Colon Carcinoma Metastatic in the Lung (tissue), 2 donors: ENCODE measurements around the genes INAFM2, SPINT1 and NDUFAF1.

DNA sequence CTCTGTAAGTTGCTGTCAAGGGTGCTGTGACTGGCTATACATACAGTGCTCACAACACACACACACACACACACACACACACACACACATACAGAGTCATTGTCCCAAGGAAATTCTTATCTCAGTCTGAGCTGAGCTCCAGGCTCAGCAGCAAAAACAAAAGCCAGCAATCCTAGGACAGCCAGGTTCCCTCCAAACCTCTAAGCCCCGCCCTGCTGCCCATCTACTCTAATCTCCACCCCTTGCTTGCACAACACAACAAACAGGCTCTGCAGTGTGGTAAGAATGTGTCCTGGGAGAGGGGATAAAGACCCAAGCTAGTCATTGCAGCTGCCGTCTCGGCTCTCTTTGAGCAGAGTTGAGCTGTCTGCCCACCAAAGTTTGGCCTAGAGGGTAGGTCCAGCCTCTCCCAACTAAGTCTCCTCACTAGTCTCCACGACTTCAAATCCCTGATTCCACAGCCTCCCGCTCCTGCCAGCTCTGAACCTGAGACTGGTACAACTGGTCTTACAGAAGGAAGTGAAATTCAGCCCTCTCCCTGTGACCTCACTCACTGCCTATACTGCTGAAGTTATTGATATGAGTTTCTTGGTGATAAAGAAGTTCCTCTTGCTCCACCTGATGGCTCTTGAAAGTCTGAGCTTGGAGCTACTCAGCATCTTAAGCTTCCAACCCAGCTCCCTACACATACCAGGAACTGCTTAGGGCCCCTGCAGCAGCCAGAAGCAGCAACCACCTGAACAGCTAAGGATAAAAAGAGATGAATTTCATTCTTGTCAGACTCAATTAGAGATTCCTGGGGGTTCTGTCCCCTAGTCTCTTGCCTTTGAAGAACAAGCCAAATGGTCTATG is 2.0 kb downstream of the BMF start:
- PRO-cap, 2 experiments, result peak in 2 of 2 experiments; most common plus-strand start position 287 of the sequence (in 1); most common minus-strand start position 488 of the sequence (in 2)

DNA sequence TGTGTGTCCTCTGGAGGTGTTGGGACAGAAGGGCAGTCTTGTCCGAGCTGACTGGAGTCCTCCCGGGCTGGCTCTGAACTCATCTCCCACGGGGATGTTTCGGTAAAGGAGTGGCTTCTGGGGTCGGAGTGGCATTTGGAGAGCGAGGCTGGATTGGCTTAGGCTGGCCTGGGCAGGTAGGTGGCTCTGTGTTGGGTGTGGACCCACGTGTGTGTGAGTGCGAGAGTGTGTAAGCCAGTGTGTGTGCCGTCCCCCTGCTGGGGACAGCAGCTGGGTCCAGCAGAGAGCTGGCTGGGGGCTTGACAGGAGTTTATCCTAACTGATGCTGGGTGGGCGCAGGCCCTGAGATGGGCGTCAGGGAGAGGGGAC is 748 bp downstream of the PAK6 start:
- PRO-cap, 2 experiments, result no peak in any of the 2 experiments

DNA sequence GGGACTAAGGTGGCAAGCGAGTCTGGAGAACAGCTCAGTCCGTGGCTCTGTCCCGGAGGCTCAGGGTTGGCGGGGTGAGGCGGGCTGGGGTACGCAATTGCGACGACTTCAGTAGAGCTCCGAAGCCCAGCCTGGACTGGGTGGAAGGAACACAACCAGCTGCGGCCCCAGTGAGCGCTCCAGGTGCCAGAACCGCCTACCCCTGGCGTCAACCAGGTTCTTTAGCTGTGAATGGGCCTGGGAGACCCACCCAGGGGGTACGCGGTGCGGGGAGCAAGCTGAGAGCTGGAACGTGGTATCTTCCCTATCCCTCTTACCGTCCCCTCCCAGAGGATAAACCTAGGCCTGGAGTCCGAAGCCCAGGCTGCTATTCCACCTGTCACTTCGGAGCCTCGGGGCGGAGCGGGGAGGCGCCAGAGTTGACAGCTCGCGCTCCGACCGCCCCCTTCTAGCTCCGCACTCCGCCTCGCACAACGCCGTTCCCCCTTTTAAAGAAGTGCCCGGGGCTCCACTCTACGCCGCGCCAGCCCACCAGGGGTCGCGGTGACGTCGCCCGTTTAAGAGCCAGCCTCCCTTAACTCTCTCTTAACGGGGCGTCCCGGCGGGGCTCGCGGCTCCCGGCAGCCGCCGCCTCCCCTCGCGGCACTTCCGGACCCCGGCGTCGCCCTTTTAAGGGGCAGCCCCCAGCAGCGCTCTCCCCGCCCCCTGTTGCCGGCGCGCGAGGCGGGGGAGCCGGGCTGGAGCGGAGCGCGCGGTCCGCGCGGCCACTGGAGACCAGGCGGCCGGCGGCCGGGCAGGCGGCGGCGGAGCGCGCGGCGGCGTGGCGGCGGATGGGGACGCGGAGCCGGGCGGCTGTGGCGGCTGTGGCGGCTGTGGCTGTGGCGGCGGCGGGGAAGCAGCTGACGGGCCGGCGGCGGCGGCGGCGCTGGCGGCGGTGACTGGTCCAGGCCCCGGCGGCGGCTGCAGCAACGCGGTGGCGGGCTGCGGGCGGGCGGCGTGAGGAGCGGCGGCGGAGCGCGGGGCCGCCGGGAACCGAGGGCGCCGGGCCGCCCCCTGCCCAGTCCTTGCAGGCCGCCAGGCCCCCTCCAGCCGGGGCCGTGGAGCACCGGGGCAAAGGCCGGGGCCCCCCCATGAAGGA is at the start of gene INAFM2:
Gene INAFM2, plus strand, starts transcription at position 767 of the 1,138 bp plus-strand sequence.
- PRO-cap, 2 experiments, result peak in 2 of 2 experiments; most common plus-strand start position 745 of the sequence (in 1); most common minus-strand start position 458 of the sequence (in 1)

GRCh38 chr15:40348995-40349912 is 1.6 kb upstream of the PHGR1 start:
- PRO-cap, 2 experiments, result no peak in any of the 2 experiments

DNA sequence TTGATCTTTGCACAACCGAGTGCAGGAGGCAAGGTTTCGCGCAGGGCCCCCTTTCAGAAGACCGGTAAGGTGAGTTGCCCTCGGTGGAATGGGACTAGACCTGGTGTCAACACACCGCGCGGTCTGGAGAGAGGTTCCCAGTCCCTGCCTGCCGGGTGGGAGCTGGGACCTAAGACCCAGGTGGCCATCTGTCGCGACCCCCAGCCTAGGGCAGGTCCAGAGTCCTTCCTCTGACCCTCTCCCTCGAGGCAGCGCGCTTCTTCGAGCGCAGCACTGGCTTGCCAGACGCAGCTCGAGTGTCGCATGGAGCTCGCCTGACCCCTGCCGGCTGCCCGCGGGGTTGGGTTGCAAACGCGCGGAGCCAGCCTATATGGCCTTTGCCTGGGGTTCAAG is 16.2 kb downstream of the IVD start:
- PRO-cap, 2 experiments, result no peak in any of the 2 experiments

- PRO-cap, 2 experiments, result no peak in any of the 2 experiments
Measured at GRCh38 chr15:40755938-40756114, 772 bp upstream of the RMDN3 start.

DNA sequence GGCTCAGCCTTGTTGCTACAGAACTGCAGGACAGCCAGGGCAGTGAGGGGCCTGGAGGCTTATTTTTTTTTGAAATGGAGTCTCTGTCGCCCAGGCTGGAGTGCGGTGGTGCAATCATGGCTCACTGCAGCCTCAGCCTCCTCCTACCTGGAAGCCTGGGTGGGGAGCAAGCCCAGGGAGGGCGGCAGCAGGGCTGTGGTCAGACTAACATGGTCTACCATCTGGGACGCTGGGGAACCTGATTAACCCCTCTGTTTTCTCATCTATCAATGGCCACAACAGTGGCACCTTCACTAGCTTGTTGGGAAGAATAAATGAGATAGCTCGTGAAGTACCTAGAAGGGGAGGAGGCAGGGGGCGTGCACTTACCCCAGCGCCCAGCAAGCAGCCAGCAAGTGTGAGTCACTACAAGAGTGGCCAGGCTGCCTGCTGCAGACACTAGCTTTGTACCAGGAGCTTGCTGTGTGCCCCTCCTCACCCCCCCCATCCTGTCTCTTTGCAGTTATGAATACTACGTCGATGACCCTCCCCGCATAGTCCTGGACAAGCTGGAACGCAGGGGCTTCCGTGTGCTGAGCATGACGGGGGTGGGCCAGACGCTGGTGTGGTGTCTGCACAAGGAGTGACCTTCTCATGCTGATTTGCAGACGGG is 2.9 kb upstream of the C15orf62 start:
- PRO-cap, 2 experiments, result no peak in any of the 2 experiments

DNA sequence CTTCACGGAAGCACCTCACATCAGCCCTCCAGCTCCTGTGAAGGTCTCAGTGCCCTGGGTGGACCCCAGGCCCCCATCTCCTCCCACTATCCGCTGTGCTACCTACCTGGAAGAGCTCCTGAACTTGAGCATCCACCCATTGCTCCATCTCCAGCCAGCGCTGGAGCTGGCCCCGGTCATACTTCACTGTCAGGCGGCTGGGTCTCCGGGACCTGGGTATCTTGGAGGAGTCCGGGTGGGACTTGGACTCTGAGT is 300 bp downstream of the PPP1R14D start:
- PRO-cap, 2 experiments, result no peak in any of the 2 experiments

DNA sequence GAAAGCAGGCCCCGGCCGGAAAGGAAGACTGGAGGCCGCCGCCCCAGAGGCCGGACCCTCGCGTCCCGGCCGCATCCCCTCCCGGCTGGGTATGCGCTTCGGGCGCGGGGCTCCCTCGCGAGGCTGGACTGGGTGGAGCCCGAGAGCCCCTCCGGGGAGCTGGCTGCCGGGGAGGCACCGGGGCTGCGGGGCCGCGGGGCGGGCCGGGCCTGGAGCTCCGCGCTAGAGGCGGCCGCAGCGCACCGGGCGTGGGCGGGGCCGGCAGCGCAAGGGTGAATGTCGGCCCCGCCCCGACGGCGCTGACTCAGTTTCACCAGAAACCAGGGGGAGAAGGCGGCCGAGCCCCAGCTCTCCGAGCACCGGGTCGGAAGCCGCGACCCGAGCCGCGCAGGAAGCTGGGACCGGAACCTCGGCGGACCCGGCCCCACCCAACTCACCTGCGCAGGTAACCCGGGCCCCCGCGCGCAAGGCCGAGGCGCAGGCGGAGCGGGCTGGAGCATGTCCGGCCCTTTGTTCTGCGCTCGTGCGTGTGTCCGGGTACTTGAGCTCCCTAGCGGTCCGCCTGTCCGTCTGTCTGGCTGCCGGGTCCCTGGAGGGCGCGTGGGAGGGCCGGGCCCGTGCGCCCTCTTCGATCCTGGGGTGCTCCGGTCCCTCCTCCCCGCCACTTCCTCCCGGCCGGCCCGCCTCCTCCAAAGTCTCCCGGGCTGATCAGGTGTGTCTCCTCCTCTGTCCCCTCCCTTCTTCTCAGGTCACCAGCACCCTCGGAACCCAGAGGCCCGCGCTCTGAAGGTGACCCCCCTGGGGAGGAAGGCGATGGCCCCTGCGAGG is at the start of gene SPINT1:
Gene SPINT1, plus strand, starts transcription at position 307 of the 828 bp plus-strand sequence.
- PRO-cap, 2 experiments, result peak in 2 of 2 experiments; most common plus-strand start position 316 of the sequence (in 1); most common minus-strand start position 130 of the sequence (in 1)

GRCh38 chr15:40845148-40845394 is 1.2 kb downstream of the SPINT1 start:
- PRO-cap, 2 experiments, result no peak in any of the 2 experiments

GRCh38 chr15:40893893-40894280 is 363 bp upstream of the VPS18 start:
- PRO-cap, 2 experiments, result no peak in any of the 2 experiments

DNA sequence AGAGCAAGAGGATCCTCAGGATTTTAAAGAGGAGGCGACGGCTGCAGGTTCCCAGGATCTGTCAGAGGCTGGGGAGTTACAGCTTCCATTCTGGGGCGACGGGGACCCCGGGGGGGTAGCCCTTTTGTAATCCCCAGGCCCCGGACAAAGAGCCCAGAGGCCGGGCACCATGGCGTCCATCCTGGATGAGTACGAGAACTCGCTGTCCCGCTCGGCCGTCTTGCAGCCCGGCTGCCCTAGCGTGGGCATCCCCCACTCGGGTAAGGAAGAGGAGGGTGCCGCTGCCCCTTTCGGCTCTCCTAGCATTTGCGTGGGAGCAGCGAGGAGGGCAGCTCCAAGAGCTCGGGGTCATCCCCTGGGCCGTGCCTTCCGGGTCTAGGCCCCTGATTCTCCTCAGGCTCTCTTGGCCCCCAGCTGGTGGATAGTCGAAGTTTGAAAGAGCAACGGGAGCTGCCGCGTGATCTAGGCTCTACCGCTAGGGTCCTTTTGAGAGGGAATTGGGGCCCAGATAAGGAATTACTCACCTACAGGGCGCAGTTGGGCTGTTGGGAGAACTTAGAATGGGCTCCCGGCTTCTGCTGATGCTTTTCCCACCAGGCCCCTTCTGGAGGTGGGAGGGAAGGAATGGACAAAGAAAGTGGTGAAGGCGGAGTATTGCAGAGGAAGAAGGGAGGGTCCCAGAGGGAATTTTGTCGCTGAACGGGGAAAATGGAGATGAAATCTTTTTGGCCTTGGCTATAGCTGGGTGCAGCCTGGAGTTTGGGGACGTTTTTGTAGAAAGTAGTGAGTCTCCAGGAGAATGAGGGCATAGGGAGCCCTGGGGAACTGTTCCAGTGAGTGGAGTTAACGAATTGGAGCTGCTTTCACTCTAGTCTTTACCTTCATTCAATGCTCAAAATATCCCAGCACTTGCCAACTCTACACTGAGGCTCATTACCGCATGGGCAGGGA is 625 bp downstream of the VPS18 start:
- PRO-cap, 2 experiments, result no peak in any of the 2 experiments

- PRO-cap, 2 experiments, result no peak in any of the 2 experiments
Measured at GRCh38 chr15:40956173-40957141, 3.2 kb downstream of the CHAC1 start.

GRCh38 chr15:40979081-40979764 is 26.0 kb downstream of the CHAC1 start:
- PRO-cap, 2 experiments, result no peak in any of the 2 experiments

DNA sequence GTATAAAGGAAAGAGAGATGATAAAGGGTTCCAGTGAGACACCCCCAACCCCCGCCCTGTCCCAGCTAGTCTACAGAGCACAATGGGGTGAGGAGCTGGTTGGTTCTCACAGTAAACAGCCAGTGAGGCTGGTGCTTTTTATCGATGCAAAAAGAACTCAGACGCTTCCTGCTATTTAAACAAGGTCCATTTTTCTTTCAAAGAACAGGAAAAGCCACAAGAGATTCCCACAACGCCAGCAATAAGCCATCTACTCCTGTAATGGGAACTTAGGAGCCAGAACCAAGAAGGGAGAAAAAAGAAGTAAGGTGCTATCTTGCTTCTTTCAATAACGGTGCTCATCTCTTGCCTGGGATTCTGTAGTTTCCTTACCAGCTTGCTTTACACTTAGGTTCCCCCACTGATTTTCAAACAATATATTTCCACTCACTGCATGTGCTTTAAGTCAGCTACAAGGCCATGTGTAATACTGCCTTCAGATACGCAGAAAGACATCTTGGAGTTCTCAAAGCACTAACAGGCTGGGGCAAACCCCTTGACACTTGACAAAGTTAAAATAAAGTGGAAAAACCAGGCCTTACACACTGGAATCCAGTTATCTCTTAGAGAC is 66.1 kb downstream of the CHAC1 start:
- PRO-cap, 2 experiments, result no peak in any of the 2 experiments

- PRO-cap, 2 experiments, result no peak in any of the 2 experiments
Measured at GRCh38 chr15:41071654-41072226, 44.3 kb downstream of the INO80 start.

DNA sequence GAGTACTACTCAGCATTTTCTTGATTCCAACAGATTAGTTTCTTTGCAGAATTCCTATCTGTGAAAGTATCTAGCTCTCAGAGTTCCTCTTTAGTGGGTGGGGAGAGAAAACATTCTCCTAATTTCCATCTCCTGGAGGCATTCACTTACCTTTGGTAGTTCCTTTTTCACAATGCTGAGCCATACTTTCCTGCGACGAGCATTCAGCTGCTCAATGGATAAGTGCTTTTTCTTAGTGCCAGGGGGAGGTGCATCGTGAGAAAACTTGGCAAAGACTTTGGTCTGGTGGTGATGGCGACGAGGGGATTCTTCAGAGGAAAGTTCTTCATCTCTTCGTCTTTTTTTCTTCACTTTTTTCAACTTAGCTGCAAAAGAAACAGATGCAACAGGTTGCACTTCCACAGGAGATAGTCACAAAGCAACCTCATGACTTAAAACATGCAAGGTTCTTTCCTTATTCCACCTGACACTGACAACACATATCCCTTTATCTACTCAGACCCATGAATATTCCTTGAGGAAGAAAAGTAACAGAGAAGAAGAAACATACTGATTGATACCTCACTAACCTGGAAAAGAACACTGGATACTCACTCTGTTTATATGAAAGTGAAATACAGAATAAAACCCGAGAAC is 30.7 kb downstream of the INO80 start:
- PRO-cap, 2 experiments, result no peak in any of the 2 experiments

DNA sequence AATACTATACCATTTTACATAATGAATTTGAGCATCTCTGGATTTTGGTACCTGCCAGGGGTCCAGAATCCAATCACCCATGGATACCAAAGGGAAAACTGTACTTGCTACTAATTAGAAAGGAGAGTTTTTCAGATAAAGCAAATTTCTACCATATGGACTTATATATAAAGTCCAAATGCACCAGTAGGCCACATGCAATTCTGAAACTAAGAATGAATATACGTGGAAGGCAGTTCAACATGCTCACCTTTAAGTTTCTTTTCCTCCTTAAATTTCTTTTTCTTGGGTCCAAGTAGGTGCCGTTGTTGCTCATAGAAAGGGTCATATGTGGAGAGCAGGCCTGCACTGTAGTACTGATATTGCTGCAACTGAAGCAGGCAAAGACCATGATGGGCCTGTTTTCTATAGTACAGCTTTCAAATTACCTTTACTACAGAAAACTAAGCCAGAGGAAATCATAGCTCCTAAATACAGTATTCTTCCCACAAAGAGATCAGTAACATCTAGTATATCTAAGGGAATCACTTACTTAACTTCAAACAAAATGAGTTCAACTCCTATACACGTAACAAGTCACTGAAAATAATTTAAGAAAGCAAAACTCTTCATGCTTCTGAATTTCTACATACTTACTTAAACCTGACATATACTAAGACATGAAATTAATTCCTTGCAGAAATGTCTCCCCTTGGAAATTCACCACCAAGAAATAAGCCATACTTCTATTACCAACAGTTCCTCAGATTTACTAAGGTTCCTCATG is 28.6 kb downstream of the INO80 start:
- PRO-cap, 2 experiments, result no peak in any of the 2 experiments

DNA sequence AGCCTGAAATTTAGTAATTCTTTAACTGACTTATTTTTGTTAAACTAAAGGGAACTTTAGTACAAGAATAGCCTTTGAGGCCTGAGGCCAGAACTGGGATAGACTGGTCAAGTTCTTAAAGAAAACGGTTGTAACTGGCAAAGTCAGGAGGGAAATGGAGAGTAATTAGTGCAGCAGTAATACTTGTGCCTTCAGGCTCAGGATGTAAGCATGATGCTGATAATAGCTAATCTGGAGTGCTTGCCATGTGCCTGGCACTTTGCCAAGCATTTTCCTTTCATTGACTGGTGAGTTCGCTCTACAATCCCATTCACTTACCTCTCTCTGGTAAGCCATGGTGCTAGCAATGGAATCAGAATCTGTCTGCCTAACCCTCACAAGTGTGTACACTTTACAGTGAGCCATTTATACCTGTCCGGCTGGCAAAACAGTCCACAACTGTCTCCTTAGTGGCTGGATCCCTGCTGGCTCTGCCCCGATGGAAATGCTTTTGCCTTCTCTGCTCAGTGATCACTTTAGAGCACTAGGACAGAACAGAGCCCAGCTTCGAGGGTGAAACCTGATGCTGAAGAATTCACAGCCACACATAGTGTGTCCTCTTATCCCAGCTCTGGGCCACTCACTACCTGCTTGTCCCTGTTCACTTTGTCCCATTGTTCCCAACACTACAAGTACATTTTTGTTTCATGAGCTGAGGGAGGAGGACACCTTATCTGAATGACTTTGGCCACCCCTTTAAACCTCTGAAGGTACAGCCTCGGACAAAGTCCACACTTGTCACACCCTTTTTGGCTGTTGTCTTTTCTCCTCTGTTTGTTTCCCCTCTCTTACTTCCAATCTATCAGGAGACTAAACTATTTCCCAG is 10.3 kb downstream of the CHP1 start:
- PRO-cap, 2 experiments, result no peak in any of the 2 experiments

DNA sequence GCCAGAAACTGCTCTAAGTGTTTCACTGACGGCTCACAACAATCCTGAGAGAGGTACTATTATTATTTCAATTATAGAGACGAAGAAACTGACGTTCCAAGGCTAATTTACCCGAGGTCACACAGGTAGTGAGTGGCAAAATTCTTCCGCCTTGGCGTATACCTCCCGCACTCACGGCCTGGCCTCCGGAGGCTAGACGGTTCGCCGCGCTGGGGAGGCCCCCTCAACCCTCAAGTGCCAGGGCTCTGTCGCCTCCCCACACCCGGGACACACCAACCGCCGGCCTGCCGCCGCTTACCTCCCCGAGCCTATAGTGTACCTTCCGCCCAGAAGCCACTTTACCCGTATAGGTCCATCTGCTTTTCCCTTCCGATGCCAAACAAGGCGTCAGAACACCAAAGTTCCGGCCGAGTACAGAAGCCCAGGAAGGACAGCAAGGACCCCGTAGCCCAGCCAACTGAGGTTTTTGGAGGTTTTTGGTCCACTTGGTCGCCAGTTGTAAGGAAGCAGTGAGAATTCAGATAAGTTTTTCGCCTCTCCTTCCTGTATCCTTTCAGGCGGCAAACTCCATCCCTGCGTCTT is at the start of gene NDUFAF1:
Gene NDUFAF1, minus strand, starts transcription at position 348 of the 582 bp plus-strand sequence.
- PRO-cap, 2 experiments, result peak in 2 of 2 experiments; most common plus-strand start position 398 of the sequence (in 1); most common minus-strand start position 312 of the sequence (in 2)